Thyroid gland (tissue), 7 donors: ENCODE measurements around a stretch of chr1.

DNA sequence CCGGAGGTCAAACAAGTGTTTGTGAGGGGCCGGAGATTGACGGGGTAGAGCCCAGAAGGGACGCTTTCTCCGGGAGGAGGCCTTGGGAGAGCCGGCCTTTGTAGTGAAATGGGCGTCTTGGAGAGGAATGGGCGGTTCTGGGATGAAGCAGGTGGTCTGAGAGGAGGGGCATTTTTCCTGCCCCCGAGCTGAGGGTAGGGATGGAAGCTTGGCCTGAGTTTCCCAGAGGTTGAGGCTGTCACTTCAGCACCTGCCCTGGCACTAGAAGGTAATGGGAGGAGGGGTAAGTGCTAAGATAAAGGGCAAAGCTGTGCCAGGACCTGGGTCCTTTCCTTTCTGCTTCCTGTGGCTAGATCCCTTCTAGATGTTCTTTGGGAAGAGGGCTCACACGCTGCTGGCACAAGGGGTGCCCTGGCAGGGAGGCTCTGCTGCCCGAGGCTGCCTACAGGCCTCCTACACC, 56.1 kb downstream of the NDUFS5 start:
- PRO-cap, 2 experiments: no peak in any of the 2 experiments
- RAMPAGE, long total RNA, 5 experiments: no peak in any of the 5 experiments

DNA sequence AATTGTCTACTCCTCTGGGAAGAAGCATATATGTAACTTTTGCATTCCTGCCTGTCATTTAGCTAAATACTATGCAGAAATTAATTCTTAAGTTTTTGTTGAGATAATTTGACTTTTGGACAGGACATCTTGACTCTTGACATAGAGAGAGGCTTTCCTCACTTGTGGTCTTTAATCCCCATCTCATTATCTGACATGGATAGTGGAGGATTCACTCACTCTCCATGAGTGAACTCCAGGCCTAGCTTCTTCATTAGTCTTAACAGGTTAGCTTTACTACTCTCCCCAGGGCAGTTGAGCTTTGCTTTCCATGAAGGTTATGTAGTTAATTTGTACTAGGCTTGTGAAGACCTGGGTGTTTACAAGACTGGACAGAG, 87.9 kb upstream of the MACF1 start:
- PRO-cap, 2 experiments: no peak in any of the 2 experiments
- RAMPAGE, long total RNA, 5 experiments: no peak in any of the 5 experiments

GRCh38 chr1:39142650-39143296, 61.7 kb upstream of the MACF1 start:
- PRO-cap, 2 experiments: peak in 2 of 2 experiments; most common plus-strand start chr1:39143089 (in 2); most common minus-strand start chr1:39142765 (in 2)
- RAMPAGE, long total RNA, 5 experiments: start-site peak on the minus strand in 1 of 5 experiments, at chr1:39142734-39142802 at its widest, 6 reads per replicate

- PRO-cap, 2 experiments: no peak in any of the 2 experiments
- RAMPAGE, long total RNA, 5 experiments: no peak in any of the 5 experiments
Observed at GRCh38 chr1:39153948-39154568, 50.4 kb upstream of the MACF1 start.

DNA sequence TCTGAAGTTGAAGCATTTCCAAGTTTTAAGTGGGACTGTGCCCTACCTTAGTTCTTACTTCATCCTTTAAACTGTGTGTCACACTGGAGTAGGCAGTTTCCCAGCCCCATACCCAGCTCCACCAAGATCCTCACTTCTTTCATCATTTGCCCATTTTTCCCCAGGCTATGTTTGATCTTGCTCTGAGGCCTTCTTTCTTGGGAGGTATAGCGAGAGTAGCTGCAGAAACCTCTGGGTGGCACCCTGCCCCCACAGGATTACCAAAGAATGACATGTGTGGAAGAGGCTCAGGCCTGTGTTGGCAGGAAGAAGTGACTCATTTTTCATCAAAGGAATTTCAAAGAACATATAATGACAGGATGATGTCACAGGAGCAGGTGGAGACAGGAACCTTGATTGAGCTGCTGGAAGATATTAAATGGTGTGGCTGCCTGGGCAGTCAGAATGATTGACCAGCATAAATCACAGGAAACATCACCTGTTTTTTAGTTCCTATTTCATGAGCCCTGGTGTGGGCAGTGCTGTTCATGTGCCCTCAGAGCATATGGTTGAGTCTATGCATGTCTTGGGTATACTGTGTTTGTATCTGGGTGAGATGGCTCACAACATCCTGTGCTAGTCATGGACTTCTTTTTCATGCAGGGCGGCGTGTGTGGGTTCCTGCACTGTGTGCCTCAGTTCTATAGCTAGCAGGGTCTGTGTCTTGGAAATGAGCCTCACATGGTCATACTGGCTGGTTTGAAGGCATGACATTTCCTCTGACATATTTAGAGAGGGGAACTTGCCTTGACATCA, 20.7 kb upstream of the MACF1 start:
- PRO-cap, 2 experiments: peak in 1 of 2 experiments; most common plus-strand start position 411 of the sequence (in 1); most common minus-strand start position 233 of the sequence (in 1)
- RAMPAGE, long total RNA, 5 experiments: no peak in any of the 5 experiments

- PRO-cap, 2 experiments: no peak in any of the 2 experiments
- RAMPAGE, long total RNA, 5 experiments: no peak in any of the 5 experiments
Observed at GRCh38 chr1:39196702-39197230, 7.7 kb upstream of the MACF1 start.

DNA sequence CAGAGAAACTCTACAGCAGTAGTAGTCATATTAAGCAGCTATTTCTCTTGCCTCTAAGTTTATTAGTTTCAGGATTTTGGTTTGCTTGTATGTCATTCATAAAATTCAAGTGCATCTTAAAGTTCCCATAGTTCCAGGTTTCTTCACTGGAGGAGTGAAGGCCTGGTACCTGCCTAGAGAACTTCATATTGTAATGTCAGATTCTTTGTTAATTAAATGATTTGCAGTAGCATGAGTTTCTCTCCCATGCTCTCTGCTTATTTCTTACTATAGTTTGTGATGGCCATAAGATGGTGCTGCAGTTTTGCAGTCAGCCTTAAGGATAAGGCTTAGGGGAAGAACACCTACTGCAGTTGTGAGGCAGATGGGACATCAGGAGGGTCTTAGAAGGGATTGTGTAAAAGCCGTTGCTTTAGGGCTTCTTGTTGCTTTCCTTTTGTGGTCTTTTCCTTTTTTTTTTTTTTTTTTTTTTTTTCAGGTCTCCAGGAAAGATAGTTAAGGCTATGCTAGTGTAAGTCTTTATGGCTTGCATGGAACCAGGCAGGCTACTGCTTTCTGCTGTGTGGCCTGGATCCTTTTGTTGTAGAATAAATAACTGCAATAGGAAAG, 61.8 kb downstream of the MACF1 start:
- PRO-cap, 2 experiments: no peak in any of the 2 experiments
- RAMPAGE, long total RNA, 5 experiments: no peak in any of the 5 experiments

DNA sequence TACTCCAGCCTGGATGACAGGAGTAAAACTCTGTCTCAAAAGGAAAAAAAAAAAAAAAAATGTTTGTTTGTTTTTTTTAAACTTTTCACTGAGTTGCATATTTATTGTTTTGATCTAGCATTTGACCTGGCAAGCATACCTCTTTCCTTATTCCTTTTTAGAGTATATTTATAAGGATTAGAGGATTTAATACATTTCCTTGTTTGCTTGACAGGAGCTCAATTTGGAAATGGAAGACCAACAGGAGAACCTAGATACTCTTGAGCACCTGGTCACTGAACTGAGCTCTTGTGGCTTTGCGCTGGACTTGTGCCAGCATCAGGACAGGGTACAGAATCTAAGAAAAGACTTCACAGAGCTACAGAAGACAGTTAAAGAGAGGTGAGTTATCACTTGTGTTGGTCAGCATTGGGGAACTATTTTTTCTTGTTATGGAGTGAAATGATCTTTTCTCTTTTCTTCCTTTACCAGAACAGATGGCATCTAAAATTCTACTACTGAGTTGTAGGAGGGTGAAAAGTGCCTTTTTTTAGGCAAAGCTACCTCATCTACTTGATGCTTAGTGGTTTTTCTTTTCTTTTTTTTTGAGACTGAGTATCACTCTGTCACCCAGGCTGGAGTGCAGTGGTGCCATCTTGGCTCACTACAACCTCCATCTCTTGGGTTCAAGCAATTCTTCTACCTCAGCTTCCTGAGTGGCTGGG, 123.3 kb upstream of the BMP8A start:
- PRO-cap, 2 experiments: no peak in any of the 2 experiments
- RAMPAGE, long total RNA, 5 experiments: no peak in any of the 5 experiments

- PRO-cap, 2 experiments: no peak in any of the 2 experiments
- RAMPAGE, long total RNA, 5 experiments: no peak in any of the 5 experiments
Observed at GRCh38 chr1:39387812-39388724, 103.4 kb upstream of the BMP8A start.

DNA sequence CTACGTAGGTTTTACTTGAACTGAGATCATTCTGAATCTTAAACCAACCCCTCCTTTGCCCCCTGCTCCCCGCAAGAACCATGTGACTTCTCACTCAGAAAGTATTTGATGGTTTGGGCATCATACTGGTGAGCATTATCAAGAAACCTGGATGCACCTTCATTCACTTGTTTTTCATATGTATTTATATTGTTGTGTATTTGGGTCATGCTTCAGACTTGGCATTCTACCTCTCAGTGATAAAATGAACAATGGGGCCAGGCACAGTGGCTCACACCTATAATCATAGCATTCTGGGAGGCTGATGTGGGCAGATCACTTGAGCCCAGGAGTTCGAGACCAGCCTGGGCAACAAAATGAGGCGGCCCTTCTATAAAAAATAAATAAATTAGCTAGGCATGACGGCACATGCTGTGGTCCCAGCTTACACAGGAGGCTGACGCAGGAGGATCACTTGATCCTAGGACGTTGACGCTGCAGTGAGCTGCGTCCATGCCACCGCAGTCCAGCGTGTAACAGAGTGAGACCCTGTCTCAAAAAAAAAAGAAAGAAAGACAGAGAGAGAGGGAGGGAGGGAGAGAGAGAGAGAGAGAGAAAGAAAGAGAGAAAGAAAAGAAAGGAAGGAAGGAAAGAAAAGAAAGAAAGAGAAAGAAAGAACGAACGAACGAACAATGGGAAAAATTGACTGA, 98.0 kb upstream of the BMP8A start:
- PRO-cap, 2 experiments: no peak in any of the 2 experiments
- RAMPAGE, long total RNA, 5 experiments: no peak in any of the 5 experiments

- PRO-cap, 2 experiments: peak in 2 of 2 experiments; most common plus-strand start chr1:39407322 (in 1); most common minus-strand start chr1:39407263 (in 1)
- RAMPAGE, long total RNA, 5 experiments: no peak in any of the 5 experiments
Observed at GRCh38 chr1:39407055-39408143, 84.0 kb upstream of the BMP8A start.

- PRO-cap, 2 experiments: no peak in any of the 2 experiments
- RAMPAGE, long total RNA, 5 experiments: no peak in any of the 5 experiments
Observed at GRCh38 chr1:39439048-39439682, 52.3 kb upstream of the BMP8A start.

GRCh38 chr1:39525640-39526219, 34.3 kb downstream of the BMP8A start:
- PRO-cap, 2 experiments: no peak in any of the 2 experiments
- RAMPAGE, long total RNA, 5 experiments: no peak in any of the 5 experiments

DNA sequence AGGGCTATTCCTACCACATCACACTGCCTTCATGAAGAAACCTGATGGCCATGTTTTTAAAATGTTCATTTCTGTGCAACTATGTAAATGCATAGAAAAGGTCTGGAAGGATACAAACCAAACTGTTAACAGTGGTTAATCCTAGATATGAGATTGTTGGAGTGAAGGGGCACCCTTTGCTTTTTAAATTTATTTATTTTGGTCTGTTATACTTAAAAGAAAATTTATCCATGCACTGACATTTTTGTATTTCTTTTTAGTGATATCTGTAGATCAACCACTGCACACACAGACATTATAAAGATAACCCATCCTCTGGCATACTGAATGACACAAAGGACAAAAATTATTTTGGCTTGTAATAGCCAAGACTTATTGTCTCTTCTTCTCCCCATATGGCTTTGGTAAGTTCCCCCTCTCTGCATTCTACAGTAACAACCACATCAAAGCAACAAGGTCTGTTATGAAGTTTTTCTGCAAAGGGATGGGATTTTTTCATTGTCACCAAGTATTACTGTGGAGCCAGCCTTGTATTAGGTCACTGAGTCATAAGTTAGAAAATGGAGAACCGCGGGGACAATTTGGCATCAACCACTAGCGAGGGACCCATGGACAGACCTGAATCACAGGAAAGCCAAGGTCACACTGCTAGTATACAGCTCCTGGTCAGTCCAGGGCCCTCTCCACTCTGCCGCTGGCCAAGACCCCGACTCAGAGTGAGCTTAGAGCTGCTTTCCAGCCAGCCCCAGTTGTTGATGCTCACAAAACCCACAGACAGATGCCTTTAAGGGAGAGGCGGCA, 6.2 kb downstream of the PABPC4 start:
- PRO-cap, 2 experiments: no peak in any of the 2 experiments
- RAMPAGE, long total RNA, 5 experiments: no peak in any of the 5 experiments

GRCh38 chr1:39572132-39573079, 4.2 kb downstream of the PABPC4 start:
- PRO-cap, 2 experiments: no peak in any of the 2 experiments
- RAMPAGE, long total RNA, 5 experiments: no peak in any of the 5 experiments

GRCh38 chr1:39575349-39576173, 1.0 kb downstream of the PABPC4 start:
- PRO-cap, 2 experiments: peak in 1 of 2 experiments; most common plus-strand start chr1:39575776 (in 1); most common minus-strand start chr1:39575660 (in 1)
- RAMPAGE, long total RNA, 5 experiments: no peak in any of the 5 experiments

- PRO-cap, 2 experiments: no peak in any of the 2 experiments
- RAMPAGE, long total RNA, 5 experiments: no peak in any of the 5 experiments
Observed at GRCh38 chr1:39692178-39692882, 1.1 kb upstream of the HPCAL4 start.

DNA sequence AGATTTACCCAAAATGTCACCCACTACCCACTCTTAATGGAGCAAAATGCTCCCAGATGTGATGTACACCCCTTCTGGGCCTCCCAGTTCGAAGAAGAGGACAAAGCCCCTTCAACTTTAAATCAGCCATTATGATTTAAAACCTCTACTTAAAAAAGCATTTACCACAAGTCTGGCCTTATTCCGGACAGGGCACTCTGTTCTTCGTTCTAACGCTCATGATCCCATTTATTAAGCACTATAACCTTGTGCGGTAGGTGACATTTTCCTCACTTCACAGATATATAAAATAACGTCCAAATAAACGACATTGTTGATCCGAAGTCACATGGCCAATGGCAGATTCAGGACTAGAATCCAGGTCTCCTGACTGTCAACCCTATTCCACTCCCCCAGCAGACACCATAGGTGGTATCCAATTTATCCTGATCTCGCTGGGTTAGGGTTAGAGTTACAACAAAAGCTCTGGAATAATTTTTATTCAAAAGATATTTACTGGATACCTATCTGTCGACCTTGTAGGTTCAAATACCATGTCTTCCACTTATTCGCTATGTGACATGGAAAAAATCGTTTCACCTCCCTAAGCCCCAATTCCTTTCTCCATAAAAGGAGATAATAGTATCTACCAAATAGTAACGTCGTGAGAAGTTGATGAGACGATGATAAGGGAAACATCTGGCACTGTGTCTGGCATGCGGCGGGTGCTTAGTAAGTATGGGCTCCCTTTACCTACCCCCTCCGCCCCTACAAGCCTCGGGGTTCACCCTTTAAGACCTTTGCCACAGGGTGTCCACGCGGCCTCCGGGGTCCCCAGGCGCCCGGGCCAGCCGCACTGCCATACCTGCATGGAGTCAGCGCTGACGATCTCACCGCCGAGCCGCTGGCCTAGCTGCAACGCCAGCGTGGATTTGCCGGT, 571 bp downstream of the TRIT1 start:
- PRO-cap, 2 experiments: no peak in any of the 2 experiments
- RAMPAGE, long total RNA, 5 experiments: no peak in any of the 5 experiments

- PRO-cap, 2 experiments: peak in 1 of 2 experiments; most common plus-strand start chr1:39926992 (in 1); most common minus-strand start chr1:39926935 (in 1)
- RAMPAGE, long total RNA, 5 experiments: no peak in any of the 5 experiments
Observed at GRCh38 chr1:39926848-39927294, 25.2 kb upstream of the MYCL start.

DNA sequence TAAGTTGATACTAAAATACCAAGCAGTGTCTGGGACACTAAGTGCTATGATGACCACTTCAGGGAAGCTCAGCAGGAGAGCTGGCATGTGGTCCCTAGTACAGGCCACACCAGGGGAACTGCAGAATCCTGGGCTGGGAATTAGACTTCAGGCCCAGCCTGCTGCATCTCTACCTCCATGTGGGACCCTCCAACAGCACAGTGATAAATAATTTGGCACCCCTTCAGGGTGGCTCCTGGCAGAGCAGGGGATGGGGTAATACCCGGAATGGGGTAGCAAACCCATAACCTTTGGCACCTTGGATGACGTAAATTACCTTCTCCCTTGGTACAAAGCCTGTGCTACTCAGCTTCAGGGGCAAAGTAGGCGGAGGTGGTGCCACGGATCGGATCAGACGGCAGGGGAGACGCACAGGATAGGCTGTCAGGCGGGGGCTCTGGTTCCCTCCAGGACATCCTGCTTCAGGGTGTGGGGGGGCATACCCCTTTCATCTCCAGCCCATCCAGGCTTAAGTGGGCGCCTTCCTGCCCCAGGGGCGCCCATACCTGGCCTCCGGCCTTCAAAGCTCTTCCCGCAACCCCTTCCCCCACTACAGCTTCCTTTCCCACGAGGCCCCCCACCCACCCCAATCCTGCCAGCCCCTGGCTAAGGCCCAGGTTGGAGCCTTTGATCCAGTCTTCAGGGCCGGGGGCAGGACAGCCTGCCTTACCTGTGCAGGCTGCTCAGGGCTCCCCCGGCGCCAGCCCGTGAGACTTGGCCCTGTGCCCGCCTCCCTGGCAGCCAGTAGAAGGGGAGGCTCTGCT, 5.0 kb downstream of the MFSD2A start:
- PRO-cap, 2 experiments: peak in 1 of 2 experiments; most common minus-strand start position 755 of the sequence (in 1)
- RAMPAGE, long total RNA, 5 experiments: no peak in any of the 5 experiments